Airway epithelial cell (primary cell): ENCODE results near the genes FAM216B and EPSTI1.

- RAMPAGE, long total RNA: no peak
Measured at GRCh38 chr13:42039807-42040784, 8.4 kb upstream of the DGKH start.

DNA sequence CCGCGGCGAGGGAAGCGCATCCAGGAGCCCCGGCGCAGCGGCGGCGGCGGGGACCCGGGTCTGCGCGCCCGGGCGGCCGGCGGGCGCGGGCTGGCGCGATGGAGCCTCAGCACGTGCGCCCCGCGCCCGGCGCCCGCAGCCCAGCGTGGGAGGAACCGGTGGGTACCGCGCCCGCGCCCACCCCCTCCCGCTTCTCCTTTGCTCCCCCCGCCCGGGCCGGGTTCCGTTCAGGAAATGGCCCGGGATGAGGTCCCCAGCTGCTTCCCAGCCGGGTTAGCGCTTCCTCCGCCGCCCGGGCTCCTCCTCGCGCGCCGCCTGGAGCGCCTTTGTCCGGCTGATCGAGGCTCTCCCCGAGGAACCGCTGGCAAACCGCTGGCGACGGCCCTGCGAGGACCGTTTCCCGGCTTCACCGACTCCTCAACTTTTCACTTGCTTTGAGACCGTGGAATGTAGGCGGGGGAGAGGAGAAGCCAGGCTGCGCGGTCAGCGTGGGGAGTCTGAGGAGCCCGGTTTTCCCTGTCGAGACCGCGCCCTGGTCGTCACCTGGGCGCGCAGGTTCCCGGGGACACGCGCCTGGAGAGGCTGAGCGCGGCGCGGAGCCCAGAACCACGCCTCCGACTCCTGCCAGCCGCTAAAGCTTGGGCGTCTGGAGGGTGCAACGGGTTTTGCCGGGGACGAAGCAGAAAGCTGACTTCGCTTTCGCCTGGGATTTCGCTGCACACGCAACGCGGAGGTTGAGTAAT, 7.5 kb upstream of the DGKH start:
- RAMPAGE, long total RNA: no peak

DNA sequence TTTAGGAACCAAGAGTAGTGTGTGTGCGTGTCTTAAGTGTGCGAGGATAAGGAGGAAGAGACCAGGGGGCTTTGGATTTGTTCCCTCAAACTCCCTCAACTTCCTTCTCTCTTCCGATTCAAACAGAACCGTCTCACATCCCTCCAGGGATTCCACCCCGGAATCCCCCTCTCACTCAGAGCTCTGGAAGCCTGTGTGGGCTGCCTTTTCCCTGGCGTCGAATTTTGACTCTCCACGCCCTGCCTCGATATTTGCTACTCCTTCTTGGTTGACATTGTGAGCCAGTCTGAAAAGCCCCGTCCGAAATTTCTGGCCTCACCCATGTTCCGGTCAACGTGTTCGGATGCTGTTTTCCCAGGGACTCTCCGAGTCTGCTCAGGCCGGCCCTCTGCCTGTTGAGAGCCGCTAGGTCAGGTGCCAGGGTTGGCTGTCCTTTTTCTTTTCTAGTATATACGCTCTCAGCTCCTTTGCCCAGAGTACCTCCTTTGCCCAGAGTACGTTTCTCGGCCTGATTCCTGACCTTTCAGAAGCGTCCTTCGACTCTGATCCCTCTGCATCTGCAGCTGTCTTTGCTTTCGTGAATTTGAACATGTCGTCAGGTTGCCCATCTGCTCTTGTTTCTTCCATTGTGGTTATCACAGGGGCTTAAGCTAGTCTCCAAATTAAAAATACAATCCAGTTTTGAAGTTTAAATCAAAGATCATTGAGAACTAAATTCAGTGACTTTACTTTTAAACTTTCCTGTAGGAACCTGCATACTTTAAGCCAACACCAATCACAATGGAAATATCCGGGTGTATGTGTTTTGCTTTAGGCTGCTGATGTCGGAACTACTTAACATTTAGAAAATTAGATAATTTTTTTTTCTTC, 6.7 kb upstream of the DGKH start:
- RAMPAGE, long total RNA: no peak

GRCh38 chr13:42153596-42154119, 105.2 kb downstream of the DGKH start:
- RAMPAGE, long total RNA: no peak

DNA sequence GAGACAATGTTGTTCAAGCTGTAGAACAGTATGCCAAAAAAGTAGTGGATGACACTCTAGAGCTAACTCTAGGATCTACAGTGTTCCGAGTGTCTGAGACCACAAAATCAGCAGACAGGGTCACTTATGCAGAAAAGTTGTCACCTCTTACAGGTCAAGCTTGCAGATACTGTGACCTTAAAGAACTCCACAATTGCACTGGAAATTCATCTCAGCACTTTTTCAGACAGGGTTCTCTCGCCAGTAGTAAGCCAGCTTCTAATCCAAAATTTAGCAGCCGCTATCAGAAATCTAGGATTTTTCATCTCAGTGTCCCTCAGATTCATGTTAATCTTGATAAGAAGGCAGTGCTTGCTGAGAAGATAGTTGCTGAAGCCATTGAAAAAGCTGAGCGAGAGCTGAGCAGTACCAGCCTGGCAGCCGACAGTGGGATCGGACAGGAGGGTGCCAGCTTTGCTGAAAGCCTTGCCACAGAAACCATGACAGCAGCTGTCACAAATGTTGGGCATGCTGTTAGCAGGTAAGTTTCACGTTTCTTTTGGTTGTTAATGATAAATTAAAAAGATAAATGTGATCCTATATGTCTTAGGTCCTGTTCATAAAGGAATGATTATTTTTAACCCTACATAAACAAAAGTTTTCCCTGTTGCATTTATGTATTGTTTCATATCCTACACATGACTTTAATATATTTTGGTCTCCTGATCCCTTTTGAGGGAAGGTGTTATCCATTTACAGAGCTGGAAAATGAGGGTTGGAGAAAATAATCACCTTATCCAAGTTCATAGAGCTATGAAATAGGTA, 31.6 kb downstream of the AKAP11 start:
- RAMPAGE, long total RNA: no peak

GRCh38 chr13:42406280-42406758, 134.4 kb downstream of the AKAP11 start:
- RAMPAGE, long total RNA: no peak

GRCh38 chr13:42575749-42576507, 2.0 kb downstream of the TNFSF11 start:
- RAMPAGE, long total RNA: no peak

- RAMPAGE, long total RNA: no peak
Measured at GRCh38 chr13:42781217-42781763, at the start of gene FAM216B. Gene FAM216B (plus strand): TSS chr13:42781584.

DNA sequence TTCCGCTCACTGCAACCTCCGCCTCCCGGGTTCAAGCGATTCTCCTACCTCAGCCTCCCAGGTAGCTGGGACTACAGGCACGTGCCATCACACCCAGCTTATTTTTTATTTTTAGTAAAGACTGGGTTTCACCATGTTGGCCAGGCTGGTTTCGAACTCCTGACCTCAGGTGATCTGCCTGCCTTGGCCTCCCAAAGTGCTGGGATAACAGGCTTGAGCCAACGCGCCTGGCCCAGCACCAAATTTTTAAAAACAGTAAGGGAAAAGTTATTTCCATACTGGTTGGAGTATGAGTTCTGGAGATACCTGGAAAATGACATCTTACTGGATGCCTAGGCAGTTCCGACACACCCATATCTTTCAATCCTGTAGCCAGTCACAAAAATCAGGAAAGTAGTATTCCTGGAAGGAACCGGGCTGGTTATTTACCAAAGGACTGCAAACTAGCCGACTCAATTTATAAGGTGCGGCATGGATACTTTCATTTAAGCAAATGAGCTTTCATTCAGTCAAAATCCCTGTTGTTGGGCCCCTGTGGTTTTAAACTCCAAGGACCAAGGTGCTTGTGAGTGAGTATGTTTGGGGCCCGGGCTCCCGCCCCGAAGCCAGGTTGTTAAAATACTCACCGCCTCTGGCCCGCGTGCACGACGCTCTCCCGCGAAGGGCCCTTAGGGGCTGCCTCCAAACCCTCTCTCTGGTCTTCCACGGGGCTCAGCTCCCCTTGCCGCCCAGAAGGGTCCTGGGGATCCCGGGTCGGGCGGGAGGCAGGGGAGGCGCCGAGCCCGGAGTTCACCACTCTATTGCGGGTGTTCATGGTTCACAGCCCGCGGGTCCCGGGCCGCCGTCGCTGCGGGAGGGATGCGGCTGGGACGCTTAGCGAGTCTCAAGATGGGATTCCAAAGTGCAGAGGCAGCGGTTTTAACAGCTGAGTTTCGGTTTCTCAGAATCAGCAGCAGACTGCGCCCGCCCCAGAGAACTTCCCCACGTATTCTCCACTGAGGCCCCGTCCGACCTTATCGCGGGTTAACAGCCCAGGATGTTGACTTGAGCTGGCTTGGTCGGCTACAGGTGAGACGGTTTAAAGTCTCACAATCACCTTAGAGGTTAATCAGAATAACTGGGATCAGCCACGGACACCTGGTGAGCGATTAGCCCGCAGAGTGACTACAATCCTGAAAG, at the start of gene EPSTI1:
EPSTI1 (minus strand) TSS at position 890 of the 1,179 bp plus-strand sequence.
- RAMPAGE, long total RNA: start-site peak on the minus strand centred at position 874 of the sequence, 50 bp wide, 55 and 18 reads in 2 replicates

GRCh38 chr13:43058056-43058723, 34.8 kb downstream of the DNAJC15 start:
- RAMPAGE, long total RNA: no peak

DNA sequence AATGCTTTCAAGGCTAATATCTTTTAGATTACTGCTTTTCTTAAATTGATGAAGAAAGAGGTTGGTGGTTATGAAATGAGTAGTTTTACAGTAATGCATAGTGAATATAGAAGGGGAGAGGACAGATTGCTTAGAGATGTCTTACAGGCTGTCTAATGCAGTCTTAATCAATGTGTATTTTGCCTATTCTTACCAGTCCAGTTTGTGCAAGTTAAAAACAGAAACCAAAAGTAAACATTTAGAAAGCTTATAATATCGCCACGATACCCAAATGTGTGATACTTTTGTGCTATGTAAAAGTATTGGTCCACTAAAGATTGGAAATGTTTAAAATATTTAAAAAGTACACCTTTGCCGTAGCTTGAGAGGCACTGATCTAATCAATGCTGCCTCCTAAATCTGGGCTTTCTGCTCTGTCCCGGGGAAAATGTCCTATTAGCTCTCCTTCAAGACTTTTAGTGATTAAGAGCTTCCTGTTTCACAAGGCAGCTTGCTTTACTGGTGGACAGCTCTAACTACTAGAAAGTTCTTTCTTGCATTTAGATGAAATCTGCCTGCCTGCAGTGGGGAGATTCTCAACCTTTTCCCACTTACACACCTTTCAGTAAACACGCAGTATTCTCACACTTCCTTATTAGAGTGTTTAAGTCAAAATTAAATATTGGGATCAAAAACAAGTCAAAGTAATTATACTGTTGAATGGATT, 64.7 kb downstream of the DNAJC15 start:
- RAMPAGE, long total RNA: no peak

GRCh38 chr13:43355766-43356248, 332.4 kb downstream of the DNAJC15 start:
- RAMPAGE, long total RNA: no peak

DNA sequence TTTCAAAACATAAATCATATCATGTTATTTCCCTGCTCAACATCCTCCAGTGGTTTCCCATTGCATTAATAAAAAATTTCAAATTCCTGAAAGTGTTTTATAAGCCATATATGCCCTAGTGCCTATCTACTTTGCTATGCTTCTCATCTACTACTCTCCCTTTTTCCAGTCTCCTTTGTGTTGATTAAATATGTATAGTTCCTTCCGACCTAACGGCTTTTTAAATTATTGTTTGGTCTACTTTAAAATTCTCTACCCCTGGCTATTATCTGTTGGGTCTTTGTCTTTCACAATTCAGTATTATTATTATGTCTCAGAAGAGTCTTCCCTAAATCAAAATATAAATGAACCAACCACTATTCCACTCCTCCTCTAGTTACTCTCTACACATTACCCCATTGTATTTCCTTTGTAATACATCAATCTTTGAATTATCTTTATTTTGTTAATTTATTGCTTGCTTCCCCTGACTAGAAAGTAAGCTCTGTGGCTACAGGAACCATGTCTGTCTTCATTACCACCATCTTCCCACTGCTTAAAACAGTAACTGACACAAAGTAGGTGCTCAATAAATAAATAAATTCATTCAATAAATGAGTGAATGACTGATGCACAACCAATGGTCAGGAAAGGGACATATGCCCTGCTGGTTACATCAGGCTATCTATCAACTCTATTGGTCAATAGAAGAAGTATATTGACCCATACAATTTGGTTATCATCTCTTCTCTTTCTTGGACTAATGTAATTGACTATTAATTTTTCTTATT, 17.3 kb downstream of the CCDC122 start:
- RAMPAGE, long total RNA: no peak

GRCh38 chr13:43878659-43878935, 943 bp downstream of the CCDC122 start:
- RAMPAGE, long total RNA: no peak

- RAMPAGE, long total RNA: no peak
Measured at GRCh38 chr13:43878936-43879313, 615 bp downstream of the CCDC122 start.

DNA sequence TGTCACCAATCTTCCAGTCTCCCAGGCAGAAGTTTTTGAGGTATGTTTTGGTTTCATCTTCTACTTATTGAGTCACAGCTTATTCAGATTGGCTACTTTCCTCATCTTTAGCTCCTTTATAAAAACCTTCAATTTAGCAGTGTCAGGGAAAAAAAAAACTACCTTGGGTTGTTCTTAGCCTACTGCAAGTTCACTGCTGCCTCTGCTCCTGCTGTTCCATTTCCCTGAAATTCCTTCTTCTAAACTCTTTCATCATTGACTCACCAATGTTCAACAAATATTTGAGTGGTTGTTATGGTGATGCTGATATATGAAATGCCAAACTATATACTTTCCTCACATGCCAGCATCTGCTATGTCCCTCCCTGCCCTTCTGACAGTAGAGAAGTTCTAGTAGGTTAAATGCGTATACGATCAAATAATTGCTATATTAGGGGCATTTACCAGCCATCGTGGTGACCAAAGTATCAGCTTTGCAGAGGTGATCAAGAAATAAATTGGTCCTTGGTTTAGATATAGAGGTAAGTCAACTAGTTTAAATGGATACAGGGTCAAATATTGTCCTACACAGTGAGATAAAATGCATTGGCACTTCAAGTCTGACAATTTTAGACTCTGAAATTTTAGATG, 29.1 kb downstream of the LACC1 start:
- RAMPAGE, long total RNA: no peak

DNA sequence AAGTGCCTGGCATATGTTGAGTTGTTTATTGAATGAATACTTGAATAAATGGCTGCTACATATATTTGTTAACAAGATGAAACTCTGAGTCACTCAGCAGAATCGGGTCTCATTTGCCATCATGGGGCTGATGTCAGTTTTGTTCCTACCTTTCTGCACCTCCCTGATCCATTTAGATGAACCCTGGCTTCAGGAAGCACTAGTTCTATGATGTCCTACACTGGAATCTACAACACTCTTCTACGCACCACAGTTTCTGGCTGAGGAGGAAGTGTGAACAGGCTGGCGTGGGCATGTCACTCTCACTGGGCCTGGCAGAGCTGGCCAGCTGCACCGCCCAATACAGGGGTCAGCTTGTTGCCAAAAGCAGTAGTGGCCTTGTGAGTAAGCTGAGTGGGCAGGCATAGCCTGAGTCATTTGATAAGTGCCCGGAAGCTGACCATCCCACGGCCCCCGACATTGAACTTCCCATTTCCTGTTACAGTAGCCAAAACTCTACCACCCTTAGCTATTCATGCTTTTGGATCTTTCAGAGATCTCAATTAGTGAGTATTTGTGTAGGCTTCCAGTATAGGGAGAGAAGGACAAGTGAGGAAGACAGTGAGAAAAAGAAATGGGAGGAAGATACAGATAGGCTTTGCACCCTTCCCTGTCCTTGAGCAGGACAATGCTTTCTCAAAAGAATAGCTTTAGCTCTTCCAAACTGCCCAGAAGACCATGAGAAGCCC, 28.4 kb downstream of the SMIM2 start:
- RAMPAGE, long total RNA: no peak

GRCh38 chr13:44155999-44156476, 5.0 kb downstream of the SMIM2 start:
- RAMPAGE, long total RNA: no peak

GRCh38 chr13:44157973-44158837, 2.9 kb downstream of the SMIM2 start:
- RAMPAGE, long total RNA: no peak

- RAMPAGE, long total RNA: no peak
Measured at GRCh38 chr13:44352102-44353122, 21.2 kb upstream of the SERP2 start.